SK-MEL-5 (cell line): ENCODE measurements around the gene OR2B6.

RAMPAGE:
- cytosol, long total RNA: no peak
- long total RNA: no peak
- nucleus, long total RNA: no peak
Observed at GRCh38 chr6:27505453-27506366, 32.8 kb upstream of the ZNF184 start.

DNA sequence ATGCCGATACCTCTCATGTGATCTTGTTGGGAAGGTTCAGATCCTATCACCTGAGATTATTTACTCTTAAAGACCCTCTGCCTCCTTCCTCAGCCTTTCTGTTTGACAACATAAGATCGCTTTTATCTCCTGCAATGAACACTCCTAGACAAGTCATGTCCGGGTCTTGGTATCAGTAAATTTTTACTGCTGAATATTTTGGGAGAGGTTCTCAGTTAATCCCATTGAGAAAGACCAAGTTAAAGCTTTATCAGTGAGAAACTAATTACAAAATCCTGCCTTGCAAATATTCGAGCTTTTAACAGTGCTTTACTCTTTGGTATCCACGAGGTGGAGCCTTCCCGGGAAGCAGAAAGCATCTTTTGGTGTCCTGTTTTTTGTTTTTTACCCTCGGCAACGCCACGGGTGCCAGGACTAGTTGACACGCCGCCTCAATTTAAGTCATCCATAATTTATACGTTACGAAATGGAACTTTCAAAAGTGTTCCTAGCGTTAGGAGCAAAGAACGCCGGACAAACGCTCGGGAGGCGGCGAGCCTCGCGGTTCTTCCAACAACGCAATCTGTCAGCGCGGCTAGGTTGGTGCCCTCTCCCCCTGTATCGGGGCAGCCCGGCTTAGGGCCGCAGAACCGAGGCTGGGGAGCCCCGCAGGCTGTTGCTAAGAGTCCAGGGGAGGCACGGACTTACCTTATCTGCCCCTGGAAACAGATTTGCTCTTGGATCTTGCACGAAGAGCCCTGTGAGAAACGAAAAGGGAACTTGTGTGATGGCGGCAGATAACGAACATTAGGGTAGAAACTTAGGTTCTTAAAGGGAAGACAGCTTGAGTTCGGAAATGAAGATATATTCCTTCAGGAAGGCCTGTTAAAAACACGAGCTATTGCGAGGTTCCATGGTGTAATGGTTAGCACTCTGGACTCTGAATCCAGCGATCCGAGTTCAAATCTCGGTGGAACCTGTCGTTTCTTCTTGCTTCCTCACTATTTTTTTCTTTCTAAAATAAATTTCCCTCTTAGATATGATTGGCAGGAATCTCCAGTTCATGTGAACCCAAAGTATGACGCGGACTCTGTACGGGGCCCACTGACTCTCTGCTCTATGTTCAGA lies 46.1 kb upstream of the ZNF184 start:
RAMPAGE:
- cytosol, long total RNA: no peak
- long total RNA: no peak
- nucleus, long total RNA: no peak

RAMPAGE:
- cytosol, long total RNA: no peak
- long total RNA: no peak
- nucleus, long total RNA: no peak
Observed at GRCh38 chr6:27575954-27576244, 103.0 kb upstream of the ZNF184 start.

GRCh38 chr6:27592084-27592336 lies 119.1 kb upstream of the ZNF184 start:
RAMPAGE:
- cytosol, long total RNA: no peak
- long total RNA: no peak
- nucleus, long total RNA: no peak

DNA sequence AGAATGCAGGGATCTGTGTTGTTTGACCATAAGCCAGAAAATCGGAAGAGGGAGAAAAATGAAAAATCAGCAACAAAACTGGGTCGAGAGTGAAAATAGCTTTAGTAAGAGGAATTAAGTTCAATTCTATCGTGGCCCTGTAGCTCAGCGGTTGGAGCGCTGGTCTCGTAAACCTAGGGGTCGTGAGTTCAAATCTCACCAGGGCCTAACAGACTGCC lies 145.2 kb upstream of the ZNF184 start:
RAMPAGE:
- cytosol, long total RNA: no peak
- long total RNA: no peak
- nucleus, long total RNA: no peak

GRCh38 chr6:27680293-27680709 lies 127.4 kb downstream of the H2BC13 start:
RAMPAGE:
- cytosol, long total RNA: no peak
- long total RNA: no peak
- nucleus, long total RNA: no peak

DNA sequence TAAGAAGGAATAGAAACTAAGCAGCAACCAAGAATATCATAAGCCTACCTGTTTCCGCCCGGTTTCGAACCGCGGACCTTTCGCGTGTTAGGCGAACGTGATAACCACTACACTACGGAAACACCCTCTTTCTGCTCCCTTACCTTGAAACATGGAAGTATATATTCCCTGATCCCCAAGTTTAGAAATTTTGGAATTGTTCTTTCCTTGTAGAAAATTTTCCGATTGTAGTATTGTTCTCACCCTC lies 126.7 kb downstream of the H2BC13 start:
RAMPAGE:
- cytosol, long total RNA: no peak
- long total RNA: no peak
- nucleus, long total RNA: no peak

DNA sequence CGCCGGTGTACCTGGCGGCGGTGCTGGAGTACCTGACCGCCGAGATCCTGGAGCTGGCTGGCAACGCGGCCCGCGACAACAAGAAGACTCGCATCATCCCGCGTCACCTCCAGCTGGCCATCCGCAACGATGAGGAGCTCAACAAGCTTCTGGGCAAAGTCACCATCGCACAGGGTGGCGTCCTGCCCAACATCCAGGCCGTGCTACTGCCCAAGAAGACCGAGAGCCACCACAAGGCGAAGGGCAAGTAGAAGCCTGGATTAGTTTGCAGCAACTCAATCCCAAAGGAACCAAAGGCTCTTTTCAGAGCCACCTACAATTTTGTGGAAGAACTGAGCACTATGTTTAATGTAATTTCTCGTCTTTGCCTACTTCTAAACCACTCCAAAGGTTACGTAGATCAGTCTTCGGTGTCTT lies 387 bp downstream of the H2AC13 start:
RAMPAGE:
- cytosol, long total RNA: no peak
- long total RNA: no peak
- nucleus, long total RNA: no peak

RAMPAGE:
- cytosol, long total RNA: no peak
- long total RNA: no peak
- nucleus, long total RNA: no peak
Observed at GRCh38 chr6:27867960-27868185, 485 bp upstream of the H1-5 start.

DNA sequence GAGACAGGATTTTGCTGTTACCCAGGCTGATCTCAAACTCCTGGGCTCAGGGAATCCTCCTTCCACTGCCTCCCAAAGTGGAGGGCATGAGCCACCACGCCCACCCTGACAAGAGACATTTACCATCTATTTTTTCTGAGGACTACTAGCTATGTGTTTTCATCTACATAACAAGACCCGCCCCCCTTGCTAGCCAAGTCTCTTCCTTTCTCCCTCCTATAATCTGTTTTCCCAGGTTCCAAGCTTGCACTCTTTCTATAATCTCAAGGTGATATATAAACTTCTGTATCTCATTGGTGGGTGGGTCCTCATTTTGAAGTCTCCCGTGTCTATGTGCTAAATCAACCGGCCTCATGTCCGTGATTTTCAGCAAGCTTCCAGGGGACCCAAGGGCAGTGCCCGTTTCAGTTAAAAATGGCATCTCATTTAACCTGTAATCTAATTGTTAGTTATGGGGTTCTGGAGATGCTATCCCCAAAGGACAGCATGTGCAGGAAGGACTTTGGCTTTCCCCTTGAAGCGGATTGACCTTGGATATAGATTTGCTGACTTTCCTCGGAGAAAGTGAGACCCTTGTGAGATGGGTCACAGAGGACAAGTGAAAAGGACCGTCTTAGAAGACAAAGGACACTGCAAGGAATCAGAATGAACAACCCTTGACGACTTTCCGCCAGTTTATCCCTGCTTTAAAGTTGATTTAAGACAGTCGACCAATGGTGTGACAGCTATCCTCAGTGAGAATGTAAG lies 881 bp downstream of the H3C12 start:
RAMPAGE:
- cytosol, long total RNA: no peak
- long total RNA: no peak
- nucleus, long total RNA: no peak

GRCh38 chr6:27891442-27891860 lies 825 bp upstream of the H3C12 start:
RAMPAGE:
- cytosol, long total RNA: no peak
- long total RNA: no peak
- nucleus, long total RNA: no peak

DNA sequence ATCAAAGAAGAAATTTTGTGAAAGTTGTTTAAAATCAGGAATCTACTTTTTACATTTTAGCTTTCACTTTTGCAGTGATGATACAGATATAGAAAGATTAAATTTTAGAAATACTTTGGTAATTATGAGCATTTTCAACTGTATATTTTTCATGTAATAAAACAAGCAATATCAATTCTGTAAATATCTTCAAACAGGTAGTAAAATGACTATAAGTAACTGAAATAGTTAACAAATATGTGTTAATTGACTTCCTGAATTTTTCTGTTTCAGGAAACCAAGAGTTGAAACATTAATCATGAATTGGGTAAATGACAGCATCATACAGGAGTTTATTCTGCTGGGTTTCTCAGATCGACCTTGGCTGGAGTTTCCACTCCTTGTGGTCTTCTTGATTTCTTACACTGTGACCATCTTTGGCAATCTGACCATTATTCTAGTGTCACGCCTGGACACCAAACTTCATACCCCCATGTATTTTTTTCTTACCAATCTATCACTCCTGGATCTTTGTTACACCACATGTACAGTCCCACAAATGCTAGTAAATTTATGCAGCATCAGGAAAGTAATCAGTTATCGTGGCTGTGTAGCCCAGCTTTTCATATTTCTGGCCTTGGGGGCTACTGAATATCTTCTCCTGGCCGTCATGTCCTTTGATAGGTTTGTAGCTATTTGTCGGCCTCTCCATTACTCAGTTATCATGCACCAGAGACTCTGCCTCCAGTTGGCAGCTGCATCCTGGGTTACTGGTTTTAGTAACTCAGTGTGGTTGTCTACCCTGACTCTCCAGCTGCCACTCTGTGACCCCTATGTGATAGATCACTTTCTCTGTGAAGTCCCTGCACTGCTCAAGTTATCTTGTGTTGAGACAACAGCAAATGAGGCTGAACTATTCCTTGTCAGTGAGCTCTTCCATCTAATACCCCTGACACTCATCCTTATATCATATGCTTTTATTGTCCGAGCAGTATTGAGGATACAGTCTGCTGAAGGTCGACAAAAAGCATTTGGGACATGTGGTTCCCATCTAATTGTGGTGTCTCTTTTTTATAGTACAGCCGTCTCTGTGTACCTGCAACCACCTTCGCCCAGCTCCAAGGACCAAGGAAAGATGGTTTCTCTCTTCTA lies at the start of gene OR2B6:
TSS of gene OR2B6 (plus strand) at position 299 of the 1,131 bp plus-strand sequence.
RAMPAGE:
- cytosol, long total RNA: no peak
- long total RNA: no peak
- nucleus, long total RNA: no peak

RAMPAGE:
- cytosol, long total RNA: no peak
- long total RNA: no peak
- nucleus, long total RNA: no peak
Observed at GRCh38 chr6:28394550-28395088, 4.9 kb downstream of the ZSCAN12 start.

DNA sequence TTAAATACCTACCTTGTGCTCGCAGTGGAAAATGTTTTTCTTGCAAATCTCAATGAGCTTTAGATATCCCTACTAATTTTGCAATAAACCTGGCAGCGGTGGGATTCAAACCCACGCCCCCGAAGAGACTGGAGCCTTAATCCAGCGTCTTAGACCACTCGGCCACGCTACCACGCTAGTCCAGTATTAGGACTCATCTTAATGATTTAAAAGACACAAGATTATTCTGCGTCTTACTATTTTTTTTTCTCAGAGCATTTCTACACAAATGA lies 35.2 kb upstream of the ZSCAN23 start:
RAMPAGE:
- cytosol, long total RNA: no peak
- long total RNA: no peak
- nucleus, long total RNA: no peak

RAMPAGE:
- cytosol, long total RNA: no peak
- long total RNA: no peak
- nucleus, long total RNA: no peak
Observed at GRCh38 chr6:28634618-28635221, 47.6 kb upstream of the SCAND3 start.

DNA sequence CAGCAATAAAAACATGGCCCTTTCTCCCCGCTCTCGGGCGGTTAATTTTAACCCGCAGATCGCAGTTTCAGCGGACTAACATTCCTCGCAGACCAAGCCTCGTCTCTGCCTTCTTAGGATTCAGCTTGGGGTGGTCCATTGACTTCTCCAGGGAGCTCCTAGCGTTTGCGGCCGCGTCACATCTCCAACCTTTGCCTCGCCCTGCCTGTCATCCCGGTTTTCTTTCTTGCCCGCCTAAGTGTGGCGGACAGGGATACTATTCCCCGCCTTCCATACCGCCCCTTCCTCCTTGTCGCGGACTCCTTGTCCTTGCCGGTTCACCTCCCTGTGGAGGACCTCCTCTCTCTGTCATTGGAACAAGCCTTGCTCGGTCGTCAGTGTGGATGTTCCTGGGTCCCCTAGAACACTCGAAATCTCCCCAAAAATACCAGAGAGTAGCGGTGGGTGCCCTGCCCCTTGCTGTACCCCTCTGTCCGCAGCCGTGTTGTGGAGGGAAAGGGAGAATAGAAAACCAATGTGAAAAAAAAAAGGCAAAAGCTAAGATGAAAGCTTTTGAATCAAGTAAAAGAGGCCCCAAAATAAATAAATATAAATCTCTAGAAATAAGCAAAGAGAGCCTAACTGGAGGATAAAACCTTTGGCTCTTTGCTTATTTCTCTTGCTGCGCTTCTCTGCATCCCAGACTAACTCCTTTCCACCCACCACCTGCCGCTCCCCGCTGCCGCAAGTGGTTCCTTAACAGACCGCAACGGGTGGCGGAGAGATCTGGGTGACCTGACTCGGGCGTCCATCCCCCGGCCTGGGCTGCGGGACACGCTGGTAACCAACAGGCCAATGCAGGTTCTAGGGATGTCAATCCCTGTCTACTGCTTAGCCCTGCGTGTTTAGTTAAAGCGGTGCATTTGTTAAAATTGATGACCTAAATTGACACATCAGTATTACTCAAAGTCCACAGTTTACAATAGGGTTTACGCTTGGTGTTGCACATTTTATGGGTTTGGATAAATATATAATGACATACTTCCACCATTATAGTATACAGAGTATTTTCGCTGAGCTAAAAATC lies 48.5 kb upstream of the SCAND3 start:
RAMPAGE:
- cytosol, long total RNA: no peak
- long total RNA: no peak
- nucleus, long total RNA: no peak

DNA sequence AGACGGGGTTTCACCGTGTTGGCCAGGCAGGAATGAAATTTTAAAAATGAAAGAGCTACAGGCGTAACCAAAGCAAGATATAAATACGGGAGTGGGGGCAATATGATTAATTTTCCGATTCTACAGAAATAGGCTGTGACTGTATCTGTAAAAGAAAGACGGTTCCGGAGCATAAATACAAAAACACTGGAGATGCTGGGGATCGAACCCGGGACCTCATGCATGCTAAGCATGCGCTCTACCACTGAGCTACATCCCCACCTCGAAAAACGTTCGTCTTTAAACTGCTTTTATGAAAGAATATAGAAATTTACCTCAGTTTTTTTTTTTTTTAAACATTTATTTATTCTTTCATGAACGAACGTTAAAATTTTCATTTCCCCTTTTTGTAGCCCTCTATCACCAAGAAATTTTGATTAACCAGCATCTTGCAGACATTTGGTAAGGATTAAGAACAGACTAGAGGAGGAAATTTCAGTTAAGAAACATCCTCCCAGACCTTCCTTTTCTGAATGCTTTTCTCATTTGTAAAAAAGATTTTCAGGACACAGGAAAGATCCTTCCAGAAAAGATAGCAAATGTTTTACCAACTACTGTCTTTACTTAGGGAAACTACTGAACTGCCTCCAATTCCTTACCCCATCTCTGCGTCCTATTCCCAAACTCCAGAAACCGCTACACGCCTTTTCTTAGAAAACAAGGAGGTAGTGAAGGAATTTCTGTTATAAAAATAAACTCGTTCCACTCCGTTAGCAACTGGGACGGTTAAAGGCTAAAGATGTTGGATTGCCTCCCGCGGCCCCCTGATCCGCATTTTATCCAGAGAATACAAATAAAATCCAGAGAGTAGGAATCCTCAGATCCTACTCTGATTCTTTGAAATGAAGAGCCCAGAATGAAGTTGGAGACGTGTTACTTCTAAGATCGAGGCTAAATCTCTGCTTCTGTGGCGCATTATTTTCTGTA lies 71.2 kb upstream of the SCAND3 start:
RAMPAGE:
- cytosol, long total RNA: no peak
- long total RNA: no peak
- nucleus, long total RNA: no peak

GRCh38 chr6:28674166-28674723 lies 87.1 kb upstream of the SCAND3 start:
RAMPAGE:
- cytosol, long total RNA: no peak
- long total RNA: no peak
- nucleus, long total RNA: no peak

DNA sequence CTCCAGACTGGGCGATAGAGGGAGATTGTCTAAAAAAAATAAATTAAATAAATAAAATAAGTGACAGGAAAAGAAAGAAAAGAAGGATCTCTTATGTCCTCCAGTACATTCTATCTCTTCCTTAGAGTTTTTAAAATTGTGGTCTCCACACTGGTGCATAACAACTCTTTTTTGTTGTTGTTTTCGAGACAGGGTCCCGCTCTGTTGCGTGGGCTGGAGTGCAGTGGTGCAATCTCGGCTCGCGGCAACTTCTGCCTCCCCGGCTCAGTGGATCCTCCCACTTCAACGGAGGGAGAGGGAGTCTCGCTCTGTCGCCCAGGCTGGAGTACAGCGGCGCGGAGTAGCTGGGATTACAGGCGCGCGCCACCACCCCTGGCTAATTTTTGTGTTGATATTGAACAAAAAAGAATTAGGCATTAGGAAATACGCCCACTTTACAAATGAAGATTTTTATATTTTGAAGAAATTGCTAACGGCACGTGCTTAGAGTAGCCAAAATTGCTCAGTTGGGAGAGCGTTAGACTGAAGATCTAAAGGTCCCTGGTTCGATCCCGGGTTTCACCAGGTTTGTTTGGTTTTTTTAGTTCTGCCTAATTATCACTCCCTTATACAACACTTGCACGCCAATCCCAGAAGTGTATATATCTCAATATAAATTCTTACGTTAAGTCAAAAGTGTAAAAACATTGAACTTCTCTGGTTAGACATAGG lies 159.7 kb downstream of the TRIM27 start:
RAMPAGE:
- cytosol, long total RNA: no peak
- long total RNA: no peak
- nucleus, long total RNA: no peak

RAMPAGE:
- cytosol, long total RNA: no peak
- long total RNA: no peak
- nucleus, long total RNA: no peak
Observed at GRCh38 chr6:28866181-28867114, 57.3 kb downstream of the TRIM27 start.